ENCODE measurements around a stretch of chr12.

GRCh38 chr12:64669221-64670010 is 59.1 kb downstream of the RASSF3 start:
- RRBS = no CpG with 5 or more reads among the region's 10 CpGs

DNA sequence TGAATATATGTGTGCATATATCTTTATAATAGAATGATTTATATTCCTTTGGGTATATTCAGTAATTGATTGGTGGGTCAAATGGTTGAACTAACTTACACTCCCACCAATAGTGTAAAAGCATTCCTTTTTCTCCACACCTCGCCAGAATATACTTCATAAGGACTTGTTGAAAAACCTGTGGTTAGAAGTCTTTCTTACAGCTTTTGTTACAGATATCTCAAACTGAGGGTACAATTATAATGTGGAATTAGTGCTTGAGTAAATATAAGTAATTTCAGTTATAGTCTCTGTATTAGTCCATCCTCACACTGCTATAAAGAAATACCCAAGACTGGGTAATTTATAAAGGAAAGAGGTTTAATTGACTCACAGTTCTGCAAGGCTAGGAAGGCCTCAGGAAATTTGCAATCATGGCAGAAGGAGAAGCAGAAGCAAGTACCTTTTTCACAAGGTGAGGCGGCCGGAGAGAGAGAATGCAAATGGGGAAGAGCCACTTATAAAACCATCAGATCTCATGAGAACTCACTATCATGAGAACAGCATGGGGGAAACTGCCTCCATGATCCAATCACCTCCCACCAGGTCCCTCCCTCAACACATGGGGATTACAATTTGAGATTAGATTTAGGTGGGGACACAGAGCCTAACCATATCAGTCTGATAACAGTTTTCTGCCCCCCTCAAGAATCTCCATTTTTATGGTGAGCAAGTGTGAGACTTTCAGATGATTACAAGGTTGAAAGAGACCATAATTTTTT is 35.4 kb downstream of the LEMD3 start:
- RRBS = no CpG with 5 or more reads among the region's 3 CpGs

- RRBS = no CpG with 5 or more reads among the region's 1 CpG
Measured at GRCh38 chr12:65460044-65460292, 181.5 kb downstream of the MSRB3 start.

DNA sequence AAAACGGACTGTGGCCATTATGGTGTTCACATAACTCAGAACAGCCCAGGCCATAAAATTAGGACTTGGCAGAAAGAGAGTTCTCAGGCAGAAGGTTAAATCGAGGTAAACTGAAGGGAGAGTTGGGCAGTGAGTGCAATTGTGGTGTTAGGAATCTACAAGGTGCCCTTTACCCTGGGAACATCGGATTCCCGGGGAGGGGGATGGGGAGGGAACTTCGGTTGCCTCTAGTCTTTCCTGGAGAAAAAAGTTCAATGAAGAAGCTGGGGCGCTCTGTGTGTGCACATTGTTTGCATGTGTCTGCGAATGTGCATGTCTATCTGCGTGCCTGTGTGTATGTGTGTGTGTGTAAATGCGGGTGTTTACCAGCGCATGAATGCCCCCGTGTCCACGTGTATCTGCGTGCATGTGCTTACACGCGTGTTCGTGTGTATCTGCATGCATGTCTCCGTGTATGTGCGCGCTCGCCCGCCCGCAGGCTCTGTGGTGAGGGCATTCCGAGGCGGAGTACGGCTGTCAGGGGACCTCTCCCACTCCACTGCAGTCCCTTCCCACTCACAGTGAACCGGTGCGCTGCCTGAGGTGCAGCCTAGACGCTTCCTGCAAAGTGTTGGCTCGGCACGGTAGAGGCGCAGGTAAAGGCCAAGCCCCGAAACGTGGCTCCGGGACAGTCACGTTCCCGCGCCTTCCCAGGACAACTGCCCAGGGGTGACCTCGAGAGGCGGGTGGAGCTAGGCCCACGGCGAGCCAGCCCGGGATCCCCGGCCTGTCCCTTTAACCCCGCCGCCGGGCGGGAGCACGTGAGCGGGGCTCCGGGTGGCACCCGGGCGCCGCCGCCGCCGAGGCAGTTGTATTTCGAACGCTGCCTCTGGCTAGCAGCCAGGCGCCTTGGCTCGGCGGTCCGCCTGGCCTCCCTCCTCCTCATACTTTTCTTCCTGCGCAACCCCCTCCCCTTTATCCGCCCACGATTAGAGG is 613 bp upstream of the HMGA2 start:
- RRBS = 2% methylated on average over 14 of the region's 65 CpGs

- RRBS = no CpG with 5 or more reads among the region's 6 CpGs
Measured at GRCh38 chr12:65926388-65927042, 102.2 kb downstream of the HMGA2 start.

GRCh38 chr12:66776942-66777340 is 98.1 kb upstream of the GRIP1 start:
- RRBS = no CpG with 5 or more reads among the region's 2 CpGs

DNA sequence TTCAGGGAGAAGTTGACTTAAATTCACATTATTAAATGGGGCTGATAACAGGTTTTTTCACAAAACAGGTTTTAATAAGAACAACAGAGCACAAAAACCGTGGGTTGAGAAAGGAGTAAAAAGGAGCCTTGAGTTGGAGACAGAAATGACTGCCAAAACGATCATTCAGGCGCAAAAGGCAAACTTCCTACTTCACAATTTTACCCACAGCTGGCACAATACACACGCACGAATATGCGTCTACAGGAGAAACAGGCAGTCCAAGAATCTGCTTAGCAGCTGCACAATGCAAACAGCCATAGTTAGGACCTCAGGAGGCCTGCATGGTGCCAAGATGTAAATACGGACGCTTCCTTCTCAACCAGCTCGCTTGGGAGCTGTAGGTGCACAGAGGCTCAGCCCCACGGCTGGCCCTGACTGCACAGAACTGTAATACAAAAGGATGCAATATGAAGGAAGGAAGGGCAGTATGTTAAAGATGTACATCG is 250.1 kb upstream of the CAND1 start:
- RRBS = no CpG with 5 or more reads among the region's 11 CpGs

DNA sequence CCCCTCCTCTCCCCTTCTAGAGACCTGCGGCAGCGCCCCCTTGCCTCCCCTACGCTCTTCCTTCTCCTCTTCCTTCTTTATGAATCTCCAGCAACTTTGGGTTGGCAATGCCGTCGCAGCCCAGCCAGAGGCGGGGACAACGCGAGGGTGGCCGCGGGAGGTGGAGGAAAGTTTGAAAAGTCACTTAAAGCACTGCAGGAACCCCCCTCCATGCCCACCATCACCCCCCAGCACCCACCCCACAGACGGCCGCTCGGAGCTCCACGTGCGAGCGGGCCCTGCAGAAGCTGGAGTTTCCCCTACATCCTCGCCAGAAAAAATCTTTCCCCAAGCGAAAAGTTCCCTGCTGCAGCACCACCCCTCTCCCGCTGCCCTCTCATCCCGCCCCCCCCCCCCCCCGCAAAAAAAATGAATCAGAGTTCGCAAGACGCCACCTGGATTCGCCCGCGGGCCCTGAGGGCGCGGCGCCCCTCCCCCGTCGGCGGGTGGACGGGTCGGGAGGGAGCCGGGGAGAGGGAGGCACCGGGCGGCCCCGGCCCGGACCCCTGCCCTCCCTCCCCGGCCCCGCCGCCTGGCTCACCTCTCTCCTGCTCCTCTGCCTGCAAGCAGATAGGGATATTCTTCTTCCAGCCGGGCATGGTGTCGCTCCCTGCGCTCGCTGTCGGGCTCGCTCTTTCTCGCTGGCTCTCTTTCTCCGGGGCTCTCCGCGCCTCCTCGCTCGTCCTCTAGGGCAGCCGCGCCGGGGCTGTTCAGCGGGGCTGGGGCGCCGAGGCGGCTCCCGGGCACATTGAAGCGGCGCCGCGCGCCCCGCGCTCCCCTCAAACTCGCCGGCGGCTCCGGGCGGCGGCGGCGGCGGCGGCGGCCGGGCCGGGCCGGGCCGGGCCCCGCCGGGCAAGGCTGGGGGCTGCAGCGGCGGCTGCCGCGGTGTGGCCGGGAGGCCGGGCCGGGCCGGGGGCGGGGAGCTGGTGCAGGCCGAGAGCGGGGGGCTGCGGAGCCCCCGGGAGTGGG is 200.4 kb upstream of the CAND1 start:
- RRBS = 1% methylated on average over 44 of the region's 99 CpGs

DNA sequence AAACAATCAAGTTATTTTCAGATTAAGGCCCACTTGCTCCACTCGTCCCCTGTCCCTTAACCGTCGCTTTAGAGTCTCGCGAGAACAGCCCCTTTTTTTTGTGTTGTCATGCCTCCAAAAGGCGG is 222 bp upstream of the CAND1 start:
- RRBS = no CpG with 5 or more reads among the region's 6 CpGs

DNA sequence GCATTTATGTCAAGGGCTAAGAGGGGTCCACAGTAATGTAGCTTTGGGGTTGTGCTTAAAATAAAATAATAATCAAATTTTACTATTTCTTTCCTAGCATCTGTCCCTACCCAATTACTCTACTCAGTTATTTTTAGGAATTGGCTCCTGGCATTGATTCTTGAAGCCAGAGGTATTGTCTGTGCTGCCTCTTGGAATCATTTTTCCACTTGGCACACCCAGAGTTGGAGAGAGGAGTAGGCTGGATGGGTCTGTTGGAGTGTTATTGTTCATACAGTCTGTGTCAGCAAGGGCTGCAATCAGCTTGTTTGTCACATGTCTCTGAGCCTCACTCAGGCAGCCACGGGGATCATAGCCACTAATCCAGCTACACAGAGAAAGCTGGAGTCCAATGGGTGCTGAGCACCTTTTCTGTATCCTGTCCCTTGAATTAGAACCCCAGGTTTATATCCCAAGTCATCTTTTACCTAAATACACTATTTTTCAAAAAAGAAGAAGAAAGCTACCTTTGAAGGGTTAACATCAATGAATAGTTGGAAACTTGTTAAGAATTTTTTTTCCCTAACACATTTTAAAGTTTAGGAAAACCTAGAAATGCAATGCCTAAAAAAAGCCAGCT is 176.0 kb upstream of the DYRK2 start:
- RRBS = no CpG with 5 or more reads among the region's 1 CpG

DNA sequence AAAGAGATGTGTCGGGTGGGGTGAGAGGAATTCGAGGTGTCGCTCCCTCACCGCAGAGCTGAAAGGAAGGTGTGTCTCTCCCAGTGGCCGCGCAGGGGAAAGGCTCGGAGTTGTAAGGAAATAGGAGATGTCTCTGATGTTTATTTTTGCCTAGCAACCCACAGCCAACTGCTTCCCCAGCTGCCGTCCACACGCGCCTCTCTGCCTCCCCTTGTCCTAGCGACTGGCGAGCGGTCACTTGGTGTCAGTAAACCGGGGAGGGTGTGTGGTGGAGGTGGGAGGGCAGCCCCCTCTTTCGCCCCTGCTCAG is 738 bp upstream of the DYRK2 start:
- RRBS = 4% methylated on average over 1 of the region's 15 CpGs

DNA sequence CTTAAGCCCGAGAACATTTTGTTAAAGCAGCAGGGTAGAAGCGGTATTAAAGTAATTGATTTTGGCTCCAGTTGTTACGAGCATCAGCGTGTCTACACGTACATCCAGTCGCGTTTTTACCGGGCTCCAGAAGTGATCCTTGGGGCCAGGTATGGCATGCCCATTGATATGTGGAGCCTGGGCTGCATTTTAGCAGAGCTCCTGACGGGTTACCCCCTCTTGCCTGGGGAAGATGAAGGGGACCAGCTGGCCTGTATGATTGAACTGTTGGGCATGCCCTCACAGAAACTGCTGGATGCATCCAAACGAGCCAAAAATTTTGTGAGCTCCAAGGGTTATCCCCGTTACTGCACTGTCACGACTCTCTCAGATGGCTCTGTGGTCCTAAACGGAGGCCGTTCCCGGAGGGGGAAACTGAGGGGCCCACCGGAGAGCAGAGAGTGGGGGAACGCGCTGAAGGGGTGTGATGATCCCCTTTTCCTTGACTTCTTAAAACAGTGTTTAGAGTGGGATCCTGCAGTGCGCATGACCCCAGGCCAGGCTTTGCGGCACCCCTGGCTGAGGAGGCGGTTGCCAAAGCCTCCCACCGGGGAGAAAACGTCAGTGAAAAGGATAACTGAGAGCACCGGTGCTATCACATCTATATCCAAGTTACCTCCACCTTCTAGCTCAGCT is 9.5 kb downstream of the DYRK2 start:
- RRBS = no CpG with 5 or more reads among the region's 24 CpGs

DNA sequence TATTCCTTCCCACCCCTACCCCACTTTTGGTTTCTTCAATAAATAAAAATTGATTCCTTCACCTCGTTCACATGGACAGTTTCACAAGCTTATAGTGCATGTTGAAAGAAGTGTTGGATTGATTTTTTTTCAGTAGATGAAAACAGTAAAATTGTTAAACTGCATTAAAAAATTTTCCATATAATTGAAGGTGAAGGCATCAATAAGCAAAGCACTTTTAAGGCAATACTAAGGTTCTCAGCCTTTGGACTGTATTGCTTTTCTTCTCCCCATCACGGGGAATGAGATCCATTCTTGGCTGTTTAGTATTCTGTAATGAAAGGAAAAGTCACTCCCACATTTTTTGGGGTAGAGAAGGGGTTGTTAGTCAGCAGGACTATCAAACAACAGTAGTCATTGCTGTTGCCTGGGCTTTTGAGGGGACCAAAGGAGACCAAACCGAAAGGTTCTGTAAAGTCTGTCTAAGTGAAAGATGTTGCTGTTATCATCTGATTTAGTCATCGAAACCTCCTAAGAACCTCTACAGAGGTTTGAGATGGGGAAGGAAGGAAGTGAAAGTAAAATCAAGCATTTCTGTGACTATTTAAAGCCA is 49.9 kb downstream of the DYRK2 start:
- RRBS = no CpG with 5 or more reads among the region's 4 CpGs

GRCh38 chr12:67911101-67911765 is 248.3 kb downstream of the IFNG start:
- RRBS = no CpG with 5 or more reads among the region's 9 CpGs

- RRBS = no CpG with 5 or more reads among the region's 2 CpGs
Measured at GRCh38 chr12:67966336-67966625, 193.3 kb downstream of the IFNG start.

DNA sequence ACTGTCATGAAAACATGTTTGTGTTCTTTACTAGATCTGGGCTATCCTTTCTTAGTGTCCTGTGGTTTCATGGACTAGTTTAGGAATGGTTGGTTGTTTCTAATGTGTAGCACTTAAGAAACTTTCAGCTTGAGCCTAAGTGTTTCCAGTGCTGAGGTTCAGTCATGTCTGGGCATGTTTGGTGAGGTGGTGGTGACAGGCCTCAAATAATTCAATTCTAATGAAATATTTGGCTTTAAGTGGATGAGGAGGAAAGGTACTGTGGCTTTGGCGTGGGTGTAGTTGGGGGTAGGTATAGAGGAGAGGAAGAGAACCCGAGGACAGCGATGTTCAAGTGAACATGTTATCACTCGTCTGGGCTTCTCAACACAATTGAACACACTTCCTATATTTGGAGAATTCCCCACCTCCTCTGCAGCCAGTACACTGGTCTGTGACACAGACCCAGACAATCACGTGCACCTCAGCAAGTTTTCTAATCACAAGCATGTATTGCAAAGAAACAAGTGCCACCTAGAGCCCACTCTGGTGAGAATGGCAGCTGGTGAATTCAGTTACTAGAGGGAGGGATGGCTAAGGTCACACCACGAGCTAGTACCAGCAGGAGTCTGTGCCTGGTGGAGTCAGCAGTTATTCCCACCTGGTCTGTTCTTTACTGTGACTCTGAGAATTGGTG is 117.3 kb downstream of the IFNG start:
- RRBS = no CpG with 5 or more reads among the region's 6 CpGs

DNA sequence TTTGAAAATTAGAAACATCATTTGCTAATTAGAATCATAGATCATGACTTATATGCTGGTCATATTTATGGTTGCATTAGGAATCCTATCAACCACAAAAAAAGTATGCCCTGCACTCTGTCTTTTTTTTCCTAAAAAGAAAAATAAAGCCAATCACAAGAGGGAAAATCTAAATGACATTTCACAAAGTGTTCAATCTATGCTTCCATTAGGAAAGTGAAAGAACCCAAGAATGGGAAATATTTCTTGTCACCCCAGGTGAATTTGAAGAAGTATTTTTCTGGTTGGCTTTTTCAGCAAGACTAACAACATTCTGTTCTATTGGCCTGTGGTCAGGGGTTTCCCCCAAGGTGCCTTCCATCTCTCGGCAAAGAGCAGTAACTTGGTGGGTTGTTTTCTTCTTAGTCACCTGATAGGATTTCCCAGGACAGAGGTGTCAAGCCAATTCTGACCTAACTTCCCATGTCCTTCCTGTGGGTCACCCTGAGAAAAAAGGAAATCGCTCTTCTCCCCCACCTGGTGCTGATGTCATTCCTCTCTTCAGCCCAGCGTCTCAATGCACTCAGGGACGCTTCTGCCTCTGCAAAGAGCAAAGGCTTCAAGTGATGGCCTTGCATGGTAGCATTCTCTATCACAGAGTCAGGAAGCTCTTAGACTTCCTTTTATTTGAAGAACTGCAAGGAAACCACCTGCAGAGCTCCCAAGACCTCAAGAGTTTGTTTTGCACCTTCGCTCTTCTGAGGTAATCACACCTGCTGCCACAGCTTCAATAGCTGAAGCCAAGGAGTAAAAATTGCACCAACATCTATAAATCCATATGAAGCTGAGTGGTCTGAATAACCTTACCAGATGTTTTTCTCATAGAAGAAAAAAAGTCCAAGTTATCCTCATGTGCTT is 16.1 kb upstream of the IFNG start:
- RRBS = no CpG with 5 or more reads among the region's 5 CpGs

DNA sequence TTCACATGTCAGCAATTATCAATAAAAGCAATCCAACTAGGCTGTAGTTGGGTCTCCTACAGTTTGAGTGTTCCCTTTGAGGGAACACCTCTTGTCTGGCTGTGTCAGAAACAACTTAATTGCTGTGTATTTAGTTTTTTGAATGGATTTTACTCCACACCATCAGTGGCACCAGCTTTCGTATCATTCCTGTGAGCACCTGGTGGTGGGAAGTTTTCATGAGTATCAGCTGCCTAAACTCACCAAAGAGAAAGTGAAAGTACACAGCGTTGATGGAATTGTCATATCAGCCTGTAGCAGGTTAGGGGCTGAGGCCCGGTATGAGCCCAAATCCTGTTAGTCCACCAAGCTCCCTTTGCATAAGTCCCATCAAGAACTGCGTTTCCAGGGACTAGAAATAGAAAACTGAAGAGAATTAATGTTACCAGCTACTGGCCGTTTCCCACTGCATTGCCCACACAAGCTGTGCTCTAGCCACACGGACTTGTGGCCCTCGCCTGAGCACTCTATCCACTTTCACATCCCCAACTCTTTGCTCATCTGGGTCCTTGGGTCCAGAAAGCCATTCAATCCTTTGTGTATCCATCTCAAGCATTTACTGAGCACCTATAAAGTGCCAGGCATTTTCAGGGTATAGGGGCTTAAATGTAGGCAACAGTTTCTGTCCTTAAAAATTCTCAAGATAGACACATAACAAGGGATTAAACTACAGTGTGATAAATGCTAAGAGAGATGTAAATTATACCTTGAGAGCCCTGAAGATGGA is 11.1 kb upstream of the IL26 start:
- RRBS = no CpG with 5 or more reads among the region's 7 CpGs

- RRBS = no CpG with 5 or more reads among the region's 5 CpGs
Measured at GRCh38 chr12:68245482-68246225, 7.8 kb downstream of the IL22 start.

GRCh38 chr12:68367803-68368089 is 35.6 kb upstream of the MDM1 start:
- RRBS = no CpG with 5 or more reads among the region's 1 CpG

Measured in PFSK-1 (cell line).